Bronchial lymph node (tissue), 1 donor: Measurements from ENCODE around the genes PON3, SEM1 and ASNS.

DNA sequence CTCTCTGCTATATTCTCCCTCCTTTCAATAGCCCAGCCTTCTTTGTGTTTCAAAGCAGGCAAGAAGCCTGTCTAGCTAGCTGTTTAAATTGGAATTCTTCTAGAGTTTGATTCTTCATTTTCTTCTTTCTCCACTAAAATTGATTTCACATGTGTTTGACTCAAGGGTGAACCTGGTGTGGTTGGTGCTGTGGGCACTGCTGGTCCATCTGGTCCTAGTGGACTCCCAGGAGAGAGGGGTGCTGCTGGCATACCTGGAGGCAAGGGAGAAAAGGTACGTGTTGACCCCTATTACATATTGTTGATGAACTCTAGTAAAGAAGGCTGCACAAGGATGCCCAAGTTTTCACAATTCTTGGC is 22.8 kb downstream of the COL1A2 start:
- PRO-cap = no peak

DNA sequence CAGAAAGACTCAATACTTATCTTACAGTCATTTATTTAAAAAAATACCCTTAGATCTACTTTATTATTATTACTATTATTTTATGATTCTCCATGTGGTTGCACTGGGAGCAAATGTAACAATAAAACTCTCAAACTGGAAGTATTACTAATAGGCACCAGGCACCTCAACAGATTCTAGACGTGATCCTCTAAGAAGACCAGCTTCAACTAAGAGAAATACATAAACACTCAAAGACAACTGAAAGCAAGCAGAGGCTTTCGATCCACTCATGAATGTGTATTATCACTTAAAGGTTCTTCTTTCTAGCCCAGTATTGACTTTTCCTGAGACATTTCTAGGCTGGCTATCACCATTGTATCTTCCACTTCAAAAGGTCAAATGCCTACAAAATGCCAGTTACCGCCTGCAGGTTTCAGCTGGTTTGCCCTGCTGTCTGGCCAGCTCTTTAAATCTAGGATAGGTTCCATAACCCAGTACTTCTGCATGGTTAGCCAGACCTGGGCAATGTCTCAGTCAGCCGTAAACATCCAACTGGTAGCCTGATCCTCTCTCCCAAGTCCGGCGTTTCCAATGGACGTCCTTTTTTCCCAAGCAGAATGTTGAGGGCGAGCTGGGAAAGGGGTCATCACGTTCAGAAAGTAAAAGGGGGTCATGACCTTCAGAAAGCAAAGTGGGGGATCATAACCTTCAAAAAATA is 664 bp downstream of the PON3 start:
- PRO-cap = no peak

- PRO-cap = no peak
Observed at GRCh38 chr7:95396061-95396618, at the start of gene PON3. Gene PON3, minus strand, starts transcription at chr7:95396375.

DNA sequence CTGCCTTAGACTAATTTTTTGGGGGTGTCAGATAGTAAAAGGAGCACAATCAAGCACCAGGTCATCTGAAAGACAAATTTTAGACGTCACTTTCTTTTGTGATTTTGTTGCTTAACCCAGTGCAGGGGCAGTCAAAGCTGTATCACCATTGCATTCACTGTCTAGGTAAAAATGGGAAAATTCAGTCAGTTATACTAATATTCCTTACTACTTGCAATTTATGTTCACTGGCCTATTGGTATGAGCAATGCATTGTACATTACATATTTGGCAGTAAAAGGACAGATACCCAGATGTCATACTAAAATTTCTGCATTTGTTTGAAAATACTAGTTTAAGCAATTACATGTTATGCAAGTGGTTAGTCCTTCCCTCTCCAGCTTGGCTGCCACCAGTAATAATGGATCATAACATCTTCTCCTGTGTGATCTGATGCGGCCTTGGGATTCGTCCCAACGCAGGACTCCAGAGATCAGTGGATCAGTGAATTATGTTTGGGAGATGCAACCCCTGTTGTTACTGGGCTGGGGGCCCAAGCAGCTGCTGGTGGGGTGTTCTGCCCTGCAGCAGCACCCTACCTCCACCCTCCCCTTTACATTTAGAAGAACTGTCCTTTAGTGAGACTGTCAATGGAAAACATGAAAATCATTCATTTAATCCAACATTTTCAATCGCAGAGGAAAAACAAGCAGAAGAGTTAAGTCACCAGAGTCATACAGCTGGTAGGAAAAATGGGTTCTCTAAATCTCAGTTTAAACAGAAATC is 11.2 kb upstream of the PDK4 start:
- PRO-cap = no peak

GRCh38 chr7:95681164-95681448 is 84.8 kb upstream of the PDK4 start:
- PRO-cap = unidirectional peak, minus-strand start at chr7:95681305

DNA sequence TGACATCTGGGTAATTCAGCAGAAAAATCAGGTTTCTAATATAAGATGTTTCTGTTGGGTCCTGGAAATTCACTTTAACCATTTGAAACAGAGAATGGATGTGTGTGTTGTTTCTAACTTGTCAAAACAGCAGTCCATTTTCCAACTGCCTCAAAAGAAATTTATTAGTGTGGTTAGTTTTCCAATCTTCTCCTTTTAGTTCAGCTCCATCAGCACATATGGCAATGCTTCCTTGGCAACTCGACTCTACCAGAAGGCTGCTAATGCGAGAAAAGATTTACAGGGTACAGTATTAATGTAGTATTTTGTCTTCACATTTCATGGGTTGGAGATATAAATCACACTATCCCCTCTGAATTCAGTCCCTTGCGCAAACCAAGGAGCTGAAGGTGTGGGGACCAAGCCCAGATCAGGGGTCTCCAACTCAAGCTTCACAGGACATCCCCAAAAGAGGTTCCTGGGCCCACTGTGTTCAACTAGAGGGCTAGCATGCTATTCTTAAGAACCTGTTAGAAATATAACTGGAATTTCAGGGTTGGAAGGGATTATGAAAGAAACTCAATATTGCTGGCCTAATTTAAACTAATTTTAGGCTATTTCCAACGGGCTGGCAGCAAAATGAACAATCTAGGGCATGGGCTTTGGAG is 145.5 kb downstream of the SLC25A13 start:
- PRO-cap = no peak

GRCh38 chr7:96270636-96271282 is 51.1 kb downstream of the SLC25A13 start:
- PRO-cap = no peak

- PRO-cap = no peak
Observed at GRCh38 chr7:96322815-96323211, 915 bp upstream of the SLC25A13 start.

- PRO-cap = bidirectional peak, plus-strand start at chr7:96709915, minus-strand start at chr7:96709861
Observed at GRCh38 chr7:96709103-96710132, at the start of gene SEM1. Gene SEM1, minus strand, starts transcription at chr7:96709846.

GRCh38 chr7:97022453-97023026 is 2.1 kb downstream of the DLX5 start:
- PRO-cap = no peak

DNA sequence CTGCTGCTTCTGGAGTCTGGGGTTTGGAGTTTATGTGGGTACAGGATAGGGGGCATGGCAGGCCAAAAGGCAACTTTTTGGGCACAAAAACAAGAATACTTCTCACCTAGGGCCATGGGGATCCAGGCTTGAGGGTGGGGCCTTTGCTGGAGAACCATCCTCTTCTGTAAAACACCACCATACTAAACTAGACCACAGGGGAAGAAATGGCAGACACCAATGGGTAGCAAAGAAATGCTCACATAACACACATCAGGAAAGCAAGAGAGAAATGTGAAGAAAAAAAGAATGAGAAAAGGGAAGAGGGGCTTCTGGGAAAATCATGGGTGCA is 115.1 kb downstream of the SDHAF3 start:
- PRO-cap = no peak

GRCh38 chr7:97732295-97732581 is 352 bp downstream of the TAC1 start:
- PRO-cap = no peak

- PRO-cap = no peak
Observed at GRCh38 chr7:97733285-97733906, 1.5 kb downstream of the TAC1 start.

DNA sequence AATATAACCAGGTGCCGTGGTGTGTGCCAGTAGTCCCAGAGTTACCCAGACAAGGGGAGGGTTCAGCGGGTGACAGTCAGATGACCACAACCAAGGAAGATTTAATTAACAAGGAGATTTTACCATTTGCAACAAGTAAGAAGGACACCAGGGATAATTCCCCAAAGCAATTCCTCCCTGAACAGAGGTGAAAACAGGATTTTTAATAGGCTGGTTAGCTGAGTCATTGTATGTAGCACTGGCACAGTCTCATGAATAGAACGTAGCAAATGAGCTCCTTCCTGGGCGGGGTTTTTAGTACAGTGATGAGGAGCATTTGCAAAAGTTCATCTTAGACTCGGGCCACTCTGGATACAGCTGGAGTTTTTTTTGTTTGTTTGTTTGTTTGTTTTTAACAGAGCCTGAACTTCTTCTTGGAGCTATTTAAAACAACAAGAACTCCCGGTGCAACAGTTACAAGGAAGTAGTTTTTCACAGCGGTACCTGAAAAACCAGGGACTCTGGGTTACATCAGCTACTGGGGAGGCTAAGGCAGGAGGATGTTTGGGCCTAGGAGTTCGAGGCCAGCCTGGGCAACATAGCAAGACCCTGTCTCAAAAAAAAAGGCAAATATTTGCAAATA is 39.0 kb downstream of the TAC1 start:
- PRO-cap = no peak

DNA sequence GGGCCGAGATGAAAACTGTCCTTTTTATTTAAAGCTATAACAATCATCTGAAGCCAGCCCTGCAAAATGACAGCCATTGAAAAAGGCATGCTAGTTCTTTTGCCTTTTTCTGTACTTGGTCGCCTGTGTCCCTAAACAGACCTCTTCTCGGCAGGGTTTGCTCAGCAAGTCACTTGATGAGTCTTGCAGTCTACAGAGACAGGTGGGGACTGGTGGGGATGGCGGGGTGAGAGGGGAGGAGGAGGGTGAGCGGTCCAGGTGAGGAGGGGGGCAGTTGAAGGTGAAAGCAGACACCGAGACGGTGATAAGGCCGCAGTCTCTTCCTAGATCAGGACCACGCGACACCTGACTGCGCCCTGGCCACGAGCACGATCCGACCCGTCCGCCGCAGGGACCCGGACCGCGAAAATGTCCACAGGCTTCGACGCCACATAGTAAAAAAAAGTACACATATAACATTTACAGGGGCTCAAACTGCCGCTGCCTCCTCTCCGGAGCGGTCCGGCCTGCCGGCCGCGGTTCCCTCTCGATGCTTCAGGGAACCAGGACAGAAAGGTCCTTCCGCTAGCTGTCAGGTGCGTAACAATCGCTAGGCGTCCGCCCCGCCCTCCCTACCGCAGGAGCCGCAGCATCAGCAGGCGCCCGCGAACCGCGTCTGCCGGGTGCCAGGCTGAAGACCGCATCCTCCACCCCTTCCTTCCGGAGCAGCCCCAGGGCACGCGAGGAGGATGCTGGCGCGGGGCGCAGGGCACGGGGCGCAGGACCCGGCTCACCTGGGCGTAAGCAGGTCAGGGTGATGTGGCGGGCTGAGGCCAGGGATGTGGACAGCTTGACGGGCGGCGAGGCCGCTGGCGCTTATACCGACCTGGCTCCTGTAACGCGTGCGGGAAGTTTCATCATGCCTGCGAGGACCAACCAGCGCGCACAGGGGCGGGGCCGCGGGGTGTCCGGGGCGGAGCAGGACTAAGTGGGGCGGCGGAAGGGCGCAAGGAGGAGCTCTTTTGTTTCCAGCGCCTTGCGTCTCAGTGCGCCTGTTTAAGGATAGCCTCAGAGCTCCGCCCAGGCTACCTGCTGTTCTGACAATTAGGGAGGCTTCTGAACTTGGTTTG is at the start of gene ASNS:
Gene ASNS, minus strand, starts transcription at position 831 of the 1,109 bp plus-strand sequence.
- PRO-cap = bidirectional peak, plus-strand start at position 713 of the sequence, minus-strand start at position 536 of the sequence; bidirectional peak, plus-strand start at position 966 of the sequence, minus-strand start at position 850 of the sequence

GRCh38 chr7:97905105-97905892 is 33.1 kb upstream of the ASNS start:
- PRO-cap = no peak

DNA sequence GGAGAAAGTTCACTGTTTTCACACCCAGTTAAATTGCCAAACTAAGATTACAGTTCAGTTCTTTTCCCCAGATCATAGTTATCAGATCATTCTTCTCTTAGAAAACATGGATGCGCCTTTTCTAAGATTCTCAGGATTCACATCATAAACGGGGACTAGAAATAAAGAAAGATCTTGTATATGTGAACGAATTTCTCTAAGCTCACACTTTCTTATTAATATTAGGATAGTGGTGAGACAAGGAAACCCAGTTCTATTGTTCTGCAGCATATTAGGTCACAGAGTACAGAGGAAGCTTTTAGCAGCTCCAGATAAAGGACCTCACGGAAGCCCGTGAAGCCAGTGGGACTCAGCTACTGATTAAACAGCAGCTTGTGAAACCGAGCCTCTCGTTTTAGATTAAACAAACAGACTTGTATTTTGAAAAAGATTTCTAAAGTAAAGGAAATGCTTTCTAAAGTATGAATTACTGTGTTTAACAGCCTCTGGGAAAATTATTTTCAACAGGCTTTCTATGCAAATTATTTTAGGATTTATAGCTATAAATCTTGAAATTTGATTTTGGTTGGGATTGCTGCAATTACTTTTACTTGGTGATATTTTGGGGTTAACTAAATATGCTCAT is 3.9 kb downstream of the LMTK2 start:
- PRO-cap = no peak

- PRO-cap = no peak
Observed at GRCh38 chr7:98119081-98119867, 12.6 kb downstream of the LMTK2 start.

DNA sequence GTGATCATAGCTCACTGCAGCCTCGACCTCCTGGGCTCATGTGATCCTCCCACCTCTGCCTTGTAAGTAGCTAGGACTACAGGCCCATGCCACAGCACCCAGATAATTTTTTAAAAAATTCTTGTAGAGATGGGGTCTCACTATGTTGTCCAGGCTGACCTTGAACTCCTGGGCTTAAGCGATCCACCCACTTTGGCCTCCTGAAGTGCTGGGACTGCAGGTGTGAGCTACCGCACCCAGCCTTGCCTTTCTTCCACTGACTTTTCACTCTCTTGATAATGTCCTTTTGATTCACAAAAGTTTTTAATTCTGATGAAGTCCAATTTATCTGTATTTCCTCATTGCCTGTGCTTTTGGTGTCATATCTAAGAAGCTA is 17.3 kb downstream of the TECPR1 start:
- PRO-cap = no peak

GRCh38 chr7:98289110-98289854 is 7.8 kb downstream of the BRI3 start:
- PRO-cap = no peak